Cerebral cortex (tissue), 2 donors: ENCODE measurements around the genes FBXL14 and CACNA2D4.

GRCh38 chr12:1443803-1444465 lies 150.4 kb downstream of the FBXL14 start:
- PRO-cap, 2 experiments, result no peak in any of the 2 experiments

- PRO-cap, 2 experiments, result no peak in any of the 2 experiments
Observed at GRCh38 chr12:1530635-1531790, 63.4 kb downstream of the FBXL14 start.

DNA sequence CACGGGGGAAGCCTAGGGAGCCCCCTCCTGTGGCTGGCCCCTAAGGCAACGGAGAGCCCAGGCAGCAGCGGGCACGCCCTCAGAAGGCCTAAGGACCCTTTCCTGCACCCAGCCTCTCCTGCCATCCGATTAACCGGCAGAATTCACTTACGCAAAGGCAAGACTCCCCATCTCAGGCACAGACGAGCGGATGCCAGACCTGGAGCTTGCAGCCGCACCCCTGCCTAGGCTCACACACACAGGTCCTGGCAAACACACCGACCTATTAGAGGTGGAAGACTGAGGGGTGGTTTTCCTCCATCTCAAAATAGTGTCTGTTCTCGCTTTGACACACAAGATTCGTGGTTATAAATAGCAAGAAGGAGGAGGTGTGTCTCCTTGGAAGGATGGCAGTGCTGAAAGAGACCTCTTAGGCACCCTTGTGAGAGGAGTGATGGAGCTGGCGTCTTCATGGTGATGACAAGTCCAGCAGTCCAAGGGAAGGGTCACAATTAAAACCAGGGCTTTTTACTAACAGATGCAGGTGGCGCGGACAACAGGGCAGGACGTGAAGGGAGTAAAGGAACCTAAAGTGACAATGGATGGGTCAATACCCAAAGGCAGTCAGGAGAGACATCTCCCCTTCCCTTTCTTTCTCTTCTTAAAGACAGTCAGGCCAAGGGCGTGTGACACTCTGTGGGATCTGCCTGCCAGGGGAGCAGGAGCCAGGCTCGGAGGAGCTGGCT lies 62.3 kb downstream of the FBXL14 start:
- PRO-cap, 2 experiments, result no peak in any of the 2 experiments

DNA sequence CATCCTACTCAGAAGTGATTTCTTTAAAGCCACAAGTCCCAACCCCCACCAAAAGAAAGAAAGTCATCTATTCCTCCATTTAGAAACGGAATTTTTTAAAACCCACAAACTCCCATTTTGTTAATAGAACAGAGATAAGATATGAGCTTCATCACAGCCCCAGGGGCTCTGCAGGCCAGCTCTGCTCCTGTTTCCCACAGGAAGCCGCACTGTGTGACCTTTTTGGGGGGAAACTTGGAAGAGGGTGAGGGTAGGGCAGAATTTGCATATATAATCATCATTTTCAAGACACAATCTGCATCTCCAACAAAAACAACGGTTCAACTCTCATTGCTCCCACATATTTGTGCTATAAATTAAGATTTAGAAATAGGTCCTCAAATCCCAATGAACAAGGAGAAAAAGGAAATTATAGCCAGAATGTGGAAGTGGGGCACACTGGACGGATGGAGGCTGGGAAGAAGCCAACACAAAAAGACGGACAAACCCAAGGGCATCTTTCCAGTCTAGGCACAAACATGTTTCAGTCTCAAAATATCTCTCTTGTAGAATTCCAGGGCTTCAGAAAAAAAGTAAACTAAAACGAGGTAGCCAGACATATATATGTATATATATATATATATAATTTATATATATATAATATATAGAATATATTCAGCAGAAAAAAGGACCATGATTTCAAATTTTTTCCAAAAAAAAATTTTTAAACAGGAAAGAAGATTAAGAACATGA lies 2.6 kb downstream of the FBXL14 start:
- PRO-cap, 2 experiments, result peak in 1 of 2 experiments; most common plus-strand start position 472 of the sequence (in 1)

DNA sequence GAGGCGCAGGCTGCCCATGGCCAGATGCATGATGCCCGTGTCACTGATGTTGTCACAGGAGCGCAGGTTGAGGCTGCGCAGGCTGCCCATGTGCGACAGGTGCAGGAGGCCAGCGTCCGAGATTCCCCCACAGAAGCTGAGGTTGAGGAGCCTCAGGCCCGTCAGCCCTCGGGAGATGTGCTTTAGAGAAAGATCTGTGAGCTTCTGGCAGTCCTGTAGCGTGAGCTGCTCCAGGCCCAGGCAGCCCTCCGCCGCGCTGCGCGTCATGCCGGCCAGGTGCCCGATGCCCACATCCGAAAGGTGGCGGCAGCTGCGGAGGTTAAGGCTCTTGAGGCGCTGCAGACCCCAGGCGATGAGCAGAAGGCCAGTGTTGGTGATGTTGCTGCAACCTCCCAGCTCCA lies 1.2 kb downstream of the FBXL14 start:
- PRO-cap, 2 experiments, result no peak in any of the 2 experiments

- PRO-cap, 2 experiments, result no peak in any of the 2 experiments
Observed at GRCh38 chr12:1593899-1594129, 567 bp downstream of the FBXL14 start.

- PRO-cap, 2 experiments, result peak in 2 of 2 experiments; most common plus-strand start chr12:1594315 (in 1); most common minus-strand start chr12:1594183 (in 2)
Observed at GRCh38 chr12:1594130-1595100, at the start of gene FBXL14. Gene FBXL14 (minus strand): TSS chr12:1594581.

DNA sequence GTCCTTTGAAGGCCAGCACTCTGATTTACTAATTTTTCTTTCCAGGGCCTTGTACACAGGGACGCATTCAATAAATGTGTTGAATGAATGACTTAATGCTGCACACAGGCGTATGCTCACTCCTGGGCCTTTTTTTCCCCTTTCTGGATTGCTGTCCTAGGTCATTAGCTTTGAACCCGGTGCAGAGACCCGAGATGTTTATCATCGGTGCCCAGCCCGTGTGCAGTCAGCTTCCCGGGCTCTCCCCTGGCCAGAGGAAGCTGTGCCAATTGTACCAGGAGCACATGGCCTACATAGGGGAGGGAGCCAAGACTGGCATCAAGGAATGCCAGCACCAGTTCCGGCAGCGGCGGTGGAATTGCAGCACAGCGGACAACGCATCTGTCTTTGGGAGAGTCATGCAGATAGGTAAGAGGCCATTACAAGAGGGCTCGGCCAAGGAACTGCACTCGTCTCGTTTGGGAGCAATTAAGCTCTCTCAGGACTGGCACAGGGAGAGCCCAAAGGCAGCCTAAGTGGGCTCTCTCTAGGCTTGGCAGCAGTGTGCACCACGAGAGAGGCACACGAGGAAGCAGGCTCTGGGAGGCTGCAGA lies 3.6 kb downstream of the WNT5B start:
- PRO-cap, 2 experiments, result no peak in any of the 2 experiments

- PRO-cap, 2 experiments, result no peak in any of the 2 experiments
Observed at GRCh38 chr12:1667782-1668144, 23.1 kb upstream of the ADIPOR2 start.

- PRO-cap, 2 experiments, result no peak in any of the 2 experiments
Observed at GRCh38 chr12:1668679-1669618, 21.9 kb upstream of the ADIPOR2 start.

DNA sequence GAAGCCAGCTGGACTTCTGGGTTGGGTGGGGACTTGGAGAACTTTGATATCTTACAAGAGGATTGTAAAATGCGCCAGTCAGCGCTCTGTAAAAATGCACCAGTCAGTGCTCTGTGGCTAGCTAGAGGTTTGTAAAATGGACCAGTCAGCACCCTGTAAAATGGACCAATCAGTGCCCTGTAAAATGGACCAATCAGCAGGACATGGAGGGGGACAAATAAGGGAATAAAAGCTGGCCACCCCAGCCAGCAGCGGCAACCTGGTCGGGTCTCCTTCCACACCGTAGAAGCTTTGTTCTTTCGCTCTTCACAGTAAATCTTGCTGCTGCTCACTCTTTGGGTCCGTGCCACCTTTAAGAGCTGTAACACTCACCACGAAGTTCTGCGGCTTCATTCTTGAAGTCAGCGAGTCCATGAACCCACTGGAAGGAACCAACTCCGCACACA lies 24.9 kb downstream of the ADIPOR2 start:
- PRO-cap, 2 experiments, result no peak in any of the 2 experiments

GRCh38 chr12:1785881-1786573 lies 34.3 kb upstream of the LRTM2 start:
- PRO-cap, 2 experiments, result no peak in any of the 2 experiments

- PRO-cap, 2 experiments, result peak in 1 of 2 experiments; most common plus-strand start chr12:1796350 (in 1); most common minus-strand start chr12:1796011 (in 1)
Observed at GRCh38 chr12:1795712-1796797, 24.3 kb upstream of the LRTM2 start.

DNA sequence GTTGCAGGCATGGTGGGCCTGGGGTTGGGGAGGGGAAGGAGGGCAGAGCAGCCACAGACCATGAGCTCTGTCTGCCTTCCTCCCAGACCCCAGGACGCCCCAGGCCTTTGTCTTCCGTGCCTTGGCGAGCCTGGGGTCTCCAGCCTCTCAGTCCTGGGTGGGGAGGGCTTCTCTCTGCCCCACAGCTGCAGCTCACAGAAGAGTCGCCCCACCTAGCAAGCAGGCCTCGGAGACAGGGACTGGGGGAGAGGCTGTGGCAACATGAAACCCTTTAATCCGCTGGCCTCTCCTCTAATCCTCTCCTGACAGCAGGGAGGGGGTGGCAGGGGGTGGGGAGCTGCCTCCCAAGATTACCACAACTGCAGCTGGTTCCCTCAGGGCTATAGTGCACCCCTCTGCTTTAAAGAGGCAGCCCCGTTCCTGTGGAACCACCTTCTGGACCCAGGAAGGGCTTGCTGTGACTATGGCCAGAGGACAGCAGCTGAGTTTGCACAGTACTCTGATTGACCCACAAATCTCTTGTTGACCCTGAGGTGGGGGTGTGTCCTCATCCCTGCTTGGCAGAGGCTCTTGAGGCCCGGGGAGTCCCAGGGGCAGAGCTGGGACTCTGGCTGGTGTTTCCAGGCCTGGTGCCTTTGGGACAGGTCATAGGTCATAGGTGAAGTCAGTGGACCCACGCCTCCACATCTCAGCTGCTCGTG lies at the start of gene CACNA2D4:
CACNA2D4 (minus strand) TSS at position 241 of the 701 bp plus-strand sequence.
- PRO-cap, 2 experiments, result no peak in any of the 2 experiments

GRCh38 chr12:1933193-1933763 lies 14.8 kb upstream of the CACNA2D4 start:
- PRO-cap, 2 experiments, result no peak in any of the 2 experiments

GRCh38 chr12:2017739-2018106 lies 13.5 kb upstream of the DCP1B start:
- PRO-cap, 2 experiments, result no peak in any of the 2 experiments

GRCh38 chr12:2137722-2138239 lies 85.0 kb downstream of the CACNA1C start:
- PRO-cap, 2 experiments, result no peak in any of the 2 experiments

- PRO-cap, 2 experiments, result peak in 1 of 2 experiments; most common plus-strand start chr12:2170656 (in 1); most common minus-strand start chr12:2170496 (in 1)
Observed at GRCh38 chr12:2169975-2170884, 117.4 kb downstream of the CACNA1C start.

GRCh38 chr12:2248744-2249524 lies 196.1 kb downstream of the CACNA1C start:
- PRO-cap, 2 experiments, result no peak in any of the 2 experiments

GRCh38 chr12:2268374-2269384 lies 215.9 kb downstream of the CACNA1C start:
- PRO-cap, 2 experiments, result peak in 1 of 2 experiments; most common plus-strand start chr12:2268843 (in 1); most common minus-strand start chr12:2268673 (in 1)